Measurements from ENCODE around the gene C16orf74.

GRCh38 chr16:85650689-85651348 lies 37.7 kb downstream of the GSE1 start:
- PRO-cap = no peak
- RAMPAGE, long total RNA = no peak

- PRO-cap = no peak
- RAMPAGE, long total RNA = no peak
These were observed 26.8 kb downstream of the GINS2 start for GRCh38 chr16:85661891-85662458.

DNA sequence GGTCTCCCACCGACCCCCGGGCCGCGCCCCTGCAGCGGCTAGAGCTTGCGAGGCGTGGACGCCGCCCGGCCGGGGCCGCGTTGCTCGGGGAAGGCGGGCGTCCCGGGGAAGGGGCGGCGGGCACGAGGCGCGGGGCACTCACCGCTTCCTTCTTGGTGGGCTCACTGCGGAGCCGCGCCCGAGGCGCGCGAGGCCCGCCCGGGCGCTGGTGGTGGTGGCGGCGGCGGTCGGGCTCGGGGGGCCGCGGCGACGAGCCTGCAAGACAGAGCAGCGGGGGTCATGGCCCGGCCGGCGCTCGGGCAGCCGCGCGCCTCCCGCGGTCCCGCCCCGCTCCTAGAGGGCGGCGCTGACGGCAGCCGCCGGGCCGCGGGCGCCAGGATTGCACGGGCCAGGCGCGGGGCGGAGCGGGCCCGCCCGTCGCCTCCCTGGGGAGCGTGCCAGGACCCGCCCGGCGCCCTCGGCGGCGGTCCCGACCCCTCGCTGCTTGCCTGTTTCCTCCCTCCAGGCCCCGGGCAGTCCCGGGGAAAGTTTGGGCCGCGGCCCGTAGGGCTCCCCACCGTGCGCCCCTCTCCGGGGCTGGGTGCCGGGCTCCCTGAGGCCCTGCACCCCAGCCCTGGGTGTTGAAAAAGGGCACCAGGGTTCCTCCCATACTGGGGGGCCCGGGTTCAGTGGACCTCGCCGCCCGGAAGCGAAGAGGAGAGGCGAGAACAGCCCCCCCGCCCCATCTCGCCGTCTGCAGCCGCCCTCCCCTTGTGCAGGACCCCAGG lies at the start of gene C16orf74:
TSS of gene C16orf74 (minus strand) at position 313 of the 767 bp plus-strand sequence.
- PRO-cap = no peak
- RAMPAGE, long total RNA = no peak

- PRO-cap = no peak
- RAMPAGE, long total RNA = no peak
These were observed 30.4 kb downstream of the IRF8 start for GRCh38 chr16:85929153-85929964.

GRCh38 chr16:85931938-85932647 lies 33.1 kb downstream of the IRF8 start:
- PRO-cap = no peak
- RAMPAGE, long total RNA = no peak

DNA sequence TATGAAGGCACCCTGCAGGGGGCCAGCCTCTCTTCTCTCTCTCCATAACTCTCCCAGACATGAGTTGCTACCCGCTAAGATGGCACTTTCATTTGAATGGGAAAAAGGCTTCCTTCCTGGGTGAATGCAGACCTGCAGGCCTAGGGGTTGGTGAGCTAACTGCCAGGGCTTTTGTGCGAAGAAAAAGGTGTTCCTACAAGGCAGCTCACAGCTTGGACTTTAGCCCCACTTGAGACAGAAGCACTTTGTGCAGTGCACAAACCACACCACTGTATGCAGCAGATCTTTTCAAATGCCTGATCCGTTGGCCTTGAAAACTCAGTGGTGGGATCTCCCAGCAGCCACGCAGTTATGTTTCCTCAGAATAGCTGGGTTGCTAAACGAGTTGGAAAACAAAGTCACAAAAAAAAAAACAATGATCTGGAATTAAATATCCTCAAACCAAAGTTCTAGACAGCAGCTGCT lies 76.8 kb downstream of the IRF8 start:
- PRO-cap = no peak
- RAMPAGE, long total RNA = no peak

- PRO-cap = no peak
- RAMPAGE, long total RNA = no peak
These were observed 79.4 kb downstream of the IRF8 start for GRCh38 chr16:85978211-85978867.

- PRO-cap = no peak
- RAMPAGE, long total RNA = no peak
These were observed 119.4 kb downstream of the IRF8 start for GRCh38 chr16:86018166-86019025.

GRCh38 chr16:86059804-86060292 lies 160.9 kb downstream of the IRF8 start:
- PRO-cap = no peak
- RAMPAGE, long total RNA = no peak

- PRO-cap = no peak
- RAMPAGE, long total RNA = no peak
These were observed 113.9 kb upstream of the FOXF1 start for GRCh38 chr16:86396481-86396838.

GRCh38 chr16:86430784-86431373 lies 79.4 kb upstream of the FOXF1 start:
- PRO-cap = no peak
- RAMPAGE, long total RNA = no peak

- PRO-cap = no peak
- RAMPAGE, long total RNA = no peak
These were observed 52.6 kb upstream of the FOXF1 start for GRCh38 chr16:86457530-86458258.

- PRO-cap = no peak
- RAMPAGE, long total RNA = no peak
These were observed 5.9 kb upstream of the FOXF1 start for GRCh38 chr16:86504365-86504962.

- PRO-cap = no peak
- RAMPAGE, long total RNA = no peak
These were observed 21.0 kb downstream of the FOXF1 start for GRCh38 chr16:86531140-86531967.

DNA sequence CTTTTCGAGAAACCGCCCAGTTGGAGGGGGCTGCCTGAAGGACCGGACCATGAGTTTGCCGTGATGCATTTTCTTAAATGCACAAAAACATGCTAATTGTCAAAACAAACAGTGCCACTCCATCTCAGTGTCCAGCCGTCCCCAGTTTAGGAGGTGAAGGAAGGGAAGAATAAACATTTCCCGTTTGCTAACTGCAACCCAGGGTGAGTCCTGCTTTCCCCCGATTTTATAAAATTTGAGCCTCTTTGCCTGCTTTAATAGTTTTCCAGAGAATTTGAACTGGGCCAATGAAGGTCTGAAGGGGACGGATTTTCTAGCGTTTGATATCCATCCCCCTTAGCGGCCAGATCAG lies 3.3 kb downstream of the FOXC2 start:
- PRO-cap = no peak
- RAMPAGE, long total RNA = no peak

DNA sequence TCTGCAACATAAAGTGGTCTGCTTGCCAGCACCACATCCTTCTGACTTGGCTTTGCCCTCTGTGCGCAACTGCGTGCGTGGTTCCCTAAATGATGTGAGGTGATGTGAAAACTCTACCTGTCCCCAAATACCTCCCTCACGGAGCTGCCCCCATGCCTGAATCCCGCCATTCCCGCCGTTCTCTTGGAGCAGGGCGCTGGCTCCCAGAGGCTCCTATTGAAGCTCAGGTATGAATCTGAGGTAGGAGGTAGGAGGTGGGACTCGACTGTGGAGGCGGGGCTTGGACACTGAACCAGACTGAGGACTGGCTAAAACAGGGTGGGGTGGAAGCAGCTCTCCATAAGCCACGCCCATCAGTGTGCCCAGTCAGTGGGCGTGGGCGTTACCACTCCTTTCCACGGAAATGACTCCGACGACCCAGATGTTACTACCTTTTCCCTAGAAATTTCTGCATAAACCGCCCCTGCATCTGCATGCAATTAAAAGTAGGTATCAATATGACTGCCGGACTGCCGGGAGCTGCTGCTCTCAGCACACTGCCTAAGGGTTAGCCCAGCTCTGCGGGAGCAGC lies 40.9 kb downstream of the FOXL1 start:
- PRO-cap = no peak
- RAMPAGE, long total RNA = no peak

GRCh38 chr16:86663895-86664312 lies 85.6 kb downstream of the FOXL1 start:
- PRO-cap = no peak
- RAMPAGE, long total RNA = no peak

- PRO-cap = no peak
- RAMPAGE, long total RNA = no peak
These were observed 264.0 kb downstream of the C16orf95 start for GRCh38 chr16:87053002-87053763.

DNA sequence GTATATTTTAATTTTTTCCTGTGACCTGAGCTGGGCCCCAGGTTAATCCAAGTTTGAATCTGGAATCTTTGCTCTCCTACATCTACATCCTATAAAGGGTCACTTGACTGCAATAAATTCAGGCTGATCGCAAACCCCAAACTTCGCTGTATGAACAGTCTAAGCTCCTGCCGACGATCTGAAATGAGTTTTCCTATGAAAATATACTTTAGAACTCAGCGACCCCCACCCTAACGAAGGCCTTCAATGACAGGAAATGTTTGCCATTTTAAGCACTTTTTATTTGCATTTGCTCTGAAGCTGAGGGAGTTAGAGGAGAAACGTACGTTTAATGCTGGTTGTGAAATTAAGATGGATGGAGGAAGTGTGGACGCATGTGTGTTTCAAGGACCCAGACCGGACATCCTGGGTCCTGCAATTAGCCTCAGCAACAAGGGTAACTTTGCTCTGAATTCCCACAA lies 252.0 kb downstream of the C16orf95 start:
- PRO-cap = no peak
- RAMPAGE, long total RNA = no peak

DNA sequence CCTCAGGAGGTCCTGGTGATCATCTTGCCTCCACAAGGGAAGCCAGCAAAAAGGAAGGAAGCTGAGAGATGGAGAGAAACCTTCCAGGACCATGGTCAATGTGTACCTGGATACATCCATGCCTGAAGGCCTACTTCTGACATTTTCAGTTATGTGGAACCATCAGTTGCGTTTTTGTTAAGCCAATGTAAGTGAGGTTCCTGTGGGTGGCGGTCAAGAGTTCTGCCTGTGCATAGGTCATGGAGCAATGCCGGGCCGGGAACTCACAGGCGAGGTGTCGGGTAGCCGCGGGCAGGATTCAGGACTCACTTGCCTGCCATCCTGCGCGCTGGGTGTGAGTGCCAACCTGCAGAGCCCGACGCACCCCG lies 430 bp downstream of the C16orf95 start:
- PRO-cap = no peak
- RAMPAGE, long total RNA = no peak